ENCODE data around the genes KCNA2 and CHIA.

DNA sequence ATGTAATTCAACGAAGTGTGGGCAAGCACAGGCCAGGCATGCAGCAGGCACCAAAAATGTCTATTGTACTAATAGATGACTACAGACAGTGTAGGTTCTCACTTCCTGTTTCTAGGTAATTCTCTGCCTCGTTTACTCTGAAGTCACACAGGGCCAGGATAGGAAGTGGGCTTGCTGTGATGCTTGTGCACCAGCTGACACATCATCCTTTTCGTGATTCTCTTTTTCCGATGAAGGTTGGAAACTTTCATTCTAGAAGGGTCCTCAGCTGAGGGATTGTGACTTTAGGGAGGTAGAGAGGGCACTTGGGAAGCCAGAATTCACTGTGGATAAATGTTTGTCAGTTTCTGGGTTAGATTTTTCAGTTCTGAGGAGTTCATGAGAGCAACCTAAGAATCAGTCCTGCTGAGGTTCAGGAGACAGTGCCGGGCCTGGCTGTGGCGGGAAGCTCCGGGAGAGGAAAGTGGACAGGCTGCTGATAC lies 4.4 kb upstream of the CSF1 start:
- RAMPAGE, long total RNA: no peak
- RRBS: no CpG with 5 or more reads among the region's 7 CpGs

GRCh38 chr1:109918490-109919140 lies 8.0 kb downstream of the CSF1 start:
- RAMPAGE, long total RNA: no peak
- RRBS: no CpG with 5 or more reads among the region's 11 CpGs

GRCh38 chr1:109923048-109923677 lies 12.5 kb downstream of the CSF1 start:
- RAMPAGE, long total RNA: no peak
- RRBS: no CpG with 5 or more reads among the region's 11 CpGs

DNA sequence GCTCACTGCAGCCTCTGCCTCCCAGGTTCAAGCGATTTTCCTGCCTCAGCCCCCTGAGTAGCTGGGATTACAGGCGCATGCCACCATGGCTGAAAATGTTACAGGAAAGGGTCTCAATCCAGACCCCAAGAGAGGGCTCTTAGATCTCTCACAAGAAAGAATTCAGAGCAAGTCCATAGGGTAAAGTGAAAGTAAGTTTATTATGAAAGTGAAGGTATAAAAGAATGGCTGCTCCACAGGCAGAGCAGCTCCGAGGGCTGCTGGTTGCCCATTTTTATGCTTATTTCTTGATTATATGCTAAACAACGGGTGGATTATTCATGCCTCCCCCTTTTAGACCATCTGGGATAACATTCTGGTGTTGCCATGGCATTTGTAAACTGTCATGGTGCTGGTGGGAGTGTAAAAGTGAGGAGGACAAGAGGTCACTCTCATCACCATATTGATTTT lies 3.4 kb upstream of the STRIP1 start:
- RAMPAGE, long total RNA: no peak
- RRBS: no CpG with 5 or more reads among the region's 4 CpGs

GRCh38 chr1:110043565-110044207 lies 9.3 kb downstream of the STRIP1 start:
- RAMPAGE, long total RNA: no peak
- RRBS: no CpG with 5 or more reads among the region's 10 CpGs

DNA sequence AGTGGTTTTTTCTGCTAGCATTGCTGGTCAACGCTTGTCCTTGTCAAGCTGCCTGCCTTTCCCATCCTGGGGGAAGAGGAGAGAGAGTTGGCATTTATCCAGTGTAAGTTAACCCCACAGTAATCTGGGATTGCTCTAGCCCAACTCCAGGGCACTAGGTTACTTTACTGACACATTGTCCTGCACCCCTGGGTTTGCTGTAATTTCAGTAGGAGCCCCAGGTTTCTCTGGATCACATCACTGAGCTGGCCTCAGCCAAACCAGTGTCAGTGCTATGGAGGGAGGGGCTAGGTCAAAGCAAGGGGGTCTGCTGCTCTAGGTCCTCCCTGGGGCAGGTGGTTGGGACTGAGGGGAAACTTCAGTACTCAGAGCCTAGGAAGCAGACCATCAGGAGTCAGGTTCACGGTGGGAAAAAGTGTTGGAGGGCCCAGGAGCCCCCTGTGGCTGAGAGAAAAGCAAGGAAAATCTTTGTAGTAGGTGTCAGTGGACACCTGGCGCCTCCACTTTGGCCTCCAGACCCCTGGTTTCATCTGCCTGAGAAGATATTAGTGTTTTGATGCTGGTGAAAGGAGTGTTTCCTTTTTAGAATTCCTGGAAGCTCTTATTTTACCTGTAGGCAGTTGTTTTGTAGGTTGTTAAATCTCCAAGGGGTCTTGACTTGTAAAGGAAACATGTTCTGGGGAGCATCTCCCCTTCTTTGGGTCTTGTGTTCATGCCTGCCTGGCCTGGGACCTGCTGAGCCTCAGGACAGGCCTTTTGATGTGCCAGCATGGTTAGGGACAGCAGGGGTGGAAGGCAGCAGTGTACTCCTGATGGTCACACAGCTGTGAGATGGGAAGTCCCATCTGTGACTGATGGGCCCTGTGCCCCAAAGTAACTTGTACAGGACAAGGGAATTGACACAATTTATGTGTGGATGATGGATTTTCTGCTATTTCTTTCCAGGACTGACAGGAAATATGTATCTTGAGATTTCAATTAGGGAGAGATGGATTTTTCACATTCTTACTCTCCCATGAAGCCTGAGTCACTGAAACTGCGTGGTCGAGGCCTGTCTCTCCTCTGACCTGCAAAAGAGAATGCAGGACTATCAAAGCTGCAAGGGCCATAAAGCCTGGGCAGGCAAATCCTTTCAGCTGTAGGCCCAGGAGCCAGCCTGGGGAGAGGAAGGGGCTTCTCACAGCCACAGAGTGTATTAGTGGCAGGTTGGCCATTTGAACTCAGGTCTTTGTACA lies 15.4 kb downstream of the ALX3 start:
- RAMPAGE, long total RNA: no peak
- RRBS: no CpG with 5 or more reads among the region's 5 CpGs

DNA sequence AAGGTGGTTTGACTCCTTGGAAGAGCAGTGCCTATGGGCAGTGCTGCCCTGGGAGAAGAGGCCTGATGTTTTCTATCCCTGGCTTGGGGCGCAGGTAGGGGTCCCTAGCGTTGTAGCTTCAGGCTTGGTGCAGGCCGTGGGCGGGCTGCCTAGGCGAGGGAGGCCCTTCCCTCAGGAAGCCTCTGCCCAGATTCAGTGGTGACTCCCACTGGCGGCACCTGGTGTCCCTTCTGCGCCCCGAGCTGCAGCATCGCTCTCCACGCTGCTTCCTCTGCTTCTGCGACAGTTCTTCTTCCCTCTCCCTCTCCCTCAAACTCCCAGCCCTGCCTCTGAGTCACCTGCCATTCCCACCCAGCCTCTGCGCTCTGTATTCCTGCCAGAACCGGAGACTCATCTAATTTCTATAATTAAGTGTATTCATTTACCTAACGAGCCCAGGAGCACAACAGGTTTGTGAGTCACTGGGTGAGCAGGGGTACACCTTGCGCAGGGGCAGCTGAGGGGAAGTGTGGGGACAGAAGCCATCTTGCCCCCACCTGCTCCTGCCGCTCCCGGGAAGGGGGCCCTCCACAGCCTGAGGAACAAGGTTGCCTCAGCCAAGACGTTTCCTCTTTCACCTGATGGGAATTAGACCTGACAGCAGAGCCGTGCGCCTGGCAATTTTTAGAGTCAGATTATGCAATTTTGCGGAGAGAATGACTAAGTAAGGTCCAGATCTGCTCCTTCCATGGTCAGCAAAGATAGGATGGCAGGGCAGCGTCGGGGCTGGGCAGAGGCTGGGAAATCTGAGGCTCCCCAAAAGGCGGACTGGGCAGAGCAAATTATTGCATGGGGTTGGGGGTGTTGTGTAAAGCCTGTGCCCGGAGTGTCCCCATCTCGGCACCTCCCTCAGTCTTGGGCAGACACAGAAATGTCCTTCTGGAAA lies 19.4 kb downstream of the KCNC4 start:
- RAMPAGE, long total RNA: no peak
- RRBS: no CpG with 5 or more reads among the region's 26 CpGs

DNA sequence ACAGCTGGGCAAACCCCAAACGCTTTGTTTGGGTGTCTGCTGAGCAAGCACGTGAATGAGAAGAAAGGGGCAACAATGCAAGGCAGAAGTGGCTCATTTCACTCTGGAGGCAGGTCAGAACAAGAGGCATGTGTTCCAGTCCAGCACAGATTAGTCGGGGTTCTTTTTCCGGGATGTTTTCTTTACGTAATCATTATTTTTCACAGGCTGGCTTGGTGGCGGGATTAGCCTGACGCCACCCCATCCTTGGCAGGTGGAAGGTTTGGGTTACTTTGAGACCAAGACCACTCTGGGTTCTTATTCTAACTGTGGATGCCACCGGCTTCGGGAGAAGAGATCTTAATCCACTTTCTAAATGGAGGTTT lies 33.7 kb downstream of the KCNC4 start:
- RAMPAGE, long total RNA: no peak
- RRBS: no CpG with 5 or more reads among the region's 9 CpGs

GRCh38 chr1:110336629-110337169 lies 2.5 kb upstream of the RBM15 start:
- RAMPAGE, long total RNA: no peak
- RRBS: no CpG with 5 or more reads among the region's 1 CpG

- RAMPAGE, long total RNA: no peak
- RRBS: 4% methylated on average over 6 of the region's 23 CpGs
Measured at GRCh38 chr1:110337410-110338137, 1.6 kb upstream of the RBM15 start.

DNA sequence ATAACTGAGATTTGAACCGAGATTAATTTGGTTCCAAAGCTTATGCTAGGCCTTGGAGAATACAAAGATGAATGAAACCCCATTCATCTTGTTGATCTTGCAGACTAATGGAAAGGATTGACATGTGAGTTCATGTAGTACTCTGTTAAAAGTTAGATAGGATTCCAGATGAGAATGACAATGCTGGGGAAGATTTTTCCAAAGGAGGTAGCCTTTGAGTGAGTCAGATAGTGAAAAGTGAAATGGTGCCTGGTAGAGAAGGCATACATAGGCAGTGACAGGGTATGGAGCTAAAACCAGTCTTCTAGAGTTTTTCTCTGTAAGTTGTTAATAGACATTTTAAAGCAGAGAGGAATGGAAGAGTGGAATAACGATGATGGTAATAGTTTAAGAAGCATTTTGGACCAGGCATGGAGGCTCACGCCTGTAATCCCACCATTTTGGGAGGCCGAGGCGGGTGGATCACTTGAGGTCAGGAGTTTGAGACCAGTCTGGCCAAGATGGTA lies 22.8 kb downstream of the RBM15 start:
- RAMPAGE, long total RNA: no peak
- RRBS: no CpG with 5 or more reads among the region's 5 CpGs

DNA sequence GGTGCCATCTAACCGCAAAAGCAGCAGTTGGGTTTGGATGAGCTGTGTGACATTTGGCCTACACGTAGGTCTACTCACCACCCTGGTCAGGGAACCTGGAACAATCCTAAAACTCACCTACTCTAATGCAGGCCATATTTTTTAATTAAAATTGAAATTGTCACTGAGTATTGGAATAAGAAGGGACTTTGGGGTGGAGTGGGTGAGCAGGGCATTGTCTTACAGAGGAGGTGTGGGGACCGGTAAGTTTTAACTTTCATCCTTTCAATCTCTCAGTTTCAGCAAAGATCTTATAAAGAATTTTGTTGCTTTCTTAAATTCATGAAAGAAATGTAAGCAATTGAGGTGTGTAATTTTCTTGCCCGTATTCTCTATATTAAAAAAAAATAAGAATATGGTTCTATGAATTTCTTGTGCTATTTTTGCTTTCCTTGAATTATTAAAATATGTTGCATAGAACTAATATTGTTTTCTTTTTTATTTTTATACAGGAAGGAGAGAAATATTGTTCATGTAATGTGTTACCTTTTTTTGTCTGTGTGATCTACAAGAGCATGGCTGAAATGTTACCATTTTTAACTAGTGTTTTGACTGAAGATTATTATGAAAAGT lies 19.1 kb downstream of the SLC16A4 start:
- RAMPAGE, long total RNA: no peak
- RRBS: no CpG with 5 or more reads among the region's 4 CpGs

DNA sequence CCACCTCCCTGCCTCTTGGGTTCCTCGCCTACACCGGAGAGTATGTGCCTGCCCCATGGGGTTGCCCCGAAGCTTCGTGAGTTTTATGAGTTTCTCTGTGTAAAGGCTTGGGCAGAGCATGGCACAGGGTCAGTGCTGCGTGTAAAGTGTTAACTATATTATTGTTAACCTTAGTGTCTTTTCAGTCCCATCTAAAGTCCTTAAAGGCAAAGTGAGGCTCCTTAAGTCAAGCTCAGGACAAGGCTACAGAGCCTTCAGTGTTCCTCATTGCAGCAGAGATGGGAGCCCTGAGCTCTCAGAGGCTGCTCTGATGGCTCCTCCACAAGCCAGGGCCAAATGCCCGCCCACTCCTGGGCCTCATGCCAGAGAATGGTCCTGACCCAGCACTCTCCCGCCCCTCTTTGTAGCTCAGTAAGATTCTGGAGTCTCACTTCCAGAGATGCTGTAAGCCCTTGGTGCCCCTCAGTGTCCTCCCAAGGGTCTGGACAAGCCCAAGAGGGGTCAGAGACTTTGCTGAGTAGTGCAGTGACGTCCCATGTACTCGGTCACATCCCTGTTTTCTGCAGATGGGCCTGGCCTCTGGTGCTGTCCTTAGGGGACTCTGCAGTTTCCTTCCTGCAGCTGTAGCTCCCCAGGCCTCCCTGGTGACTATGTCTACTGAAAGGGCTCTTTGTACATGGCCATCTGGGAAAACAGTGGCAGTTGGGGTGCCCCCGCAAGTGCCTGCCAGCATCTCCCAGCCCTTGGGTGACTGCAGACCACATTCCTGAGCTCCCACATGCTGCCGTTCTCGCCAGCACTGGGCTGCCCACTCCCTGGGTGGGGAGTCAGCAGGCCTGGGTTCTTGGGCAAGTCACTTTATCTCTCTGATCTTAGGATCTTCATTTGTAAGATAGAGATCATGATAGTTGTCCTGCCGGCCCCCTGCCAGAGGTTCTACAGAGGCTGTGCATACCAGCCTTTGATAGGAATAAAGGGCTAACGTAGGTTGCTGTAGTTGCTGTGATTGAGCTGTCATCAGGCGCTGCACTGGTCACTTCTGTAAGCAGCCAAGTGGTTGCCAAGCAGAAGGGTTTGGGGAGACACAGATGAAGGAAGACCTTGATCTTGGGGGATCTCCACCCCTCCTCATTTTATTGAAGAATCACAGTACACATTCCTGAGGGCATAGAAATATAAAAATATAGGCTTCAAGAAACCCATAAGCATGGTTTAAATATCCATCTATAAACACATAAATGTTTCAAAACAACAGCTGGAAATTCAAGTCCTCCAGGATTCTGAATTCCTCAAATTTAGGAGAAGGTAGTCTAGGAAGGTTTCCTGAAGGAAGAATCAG lies 37.5 kb upstream of the KCNA10 start:
- RAMPAGE, long total RNA: no peak
- RRBS: no CpG with 5 or more reads among the region's 15 CpGs

- RAMPAGE, long total RNA: no peak
- RRBS: 4% methylated on average over 10 of the region's 62 CpGs
Measured at GRCh38 chr1:110605772-110606955, at the start of gene KCNA2. Gene KCNA2, minus strand, starts transcription at chr1:110606358.

GRCh38 chr1:110647206-110647849 lies 27.4 kb downstream of the KCNA3 start:
- RAMPAGE, long total RNA: no peak
- RRBS: no CpG with 5 or more reads among the region's 6 CpGs

DNA sequence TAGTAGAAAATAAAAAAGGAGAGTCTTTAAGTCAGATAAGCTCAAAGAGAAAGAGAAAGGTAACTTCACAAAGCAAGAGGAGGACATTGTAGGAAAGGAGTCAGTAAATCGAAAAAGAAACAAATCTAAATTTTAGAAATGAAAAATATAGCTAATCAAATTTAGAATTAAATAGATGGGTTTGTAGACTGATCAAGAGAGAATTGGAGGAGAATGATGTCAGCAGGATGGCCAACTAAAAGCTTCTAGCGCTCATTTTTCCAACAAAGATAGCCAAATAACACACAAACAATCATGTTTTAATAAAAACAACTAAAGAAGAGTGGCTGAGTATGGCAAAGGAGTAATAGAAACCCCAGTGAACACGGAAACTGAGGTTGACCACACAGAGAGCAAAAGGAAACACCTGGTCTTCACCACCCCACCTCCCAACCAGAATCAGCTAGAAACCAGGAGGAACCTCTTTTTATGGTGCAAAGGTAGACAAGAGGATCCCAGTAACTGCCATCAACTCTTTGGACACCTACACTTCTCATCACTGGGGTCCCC lies 85.9 kb upstream of the CD53 start:
- RAMPAGE, long total RNA: no peak
- RRBS: no CpG with 5 or more reads among the region's 3 CpGs

DNA sequence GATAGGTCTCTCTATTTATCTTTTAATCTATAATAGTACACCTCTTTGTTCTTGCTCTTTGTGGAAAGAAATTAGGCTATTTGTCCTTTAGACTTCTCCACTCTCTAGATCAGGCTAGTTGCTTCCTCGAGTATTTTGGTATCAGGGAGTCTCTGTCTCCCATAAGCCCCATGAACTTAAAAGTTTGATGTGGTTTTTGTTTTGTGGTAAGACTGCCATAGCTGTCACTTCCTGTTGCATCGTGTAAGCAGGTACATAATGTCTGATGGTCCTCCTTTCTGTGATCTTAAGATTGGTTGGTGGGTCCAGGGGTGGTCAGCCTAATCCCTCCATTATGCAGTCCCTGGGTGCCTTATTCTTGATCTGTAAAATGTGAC lies 23.1 kb downstream of the CD53 start:
- RAMPAGE, long total RNA: no peak
- RRBS: no CpG with 5 or more reads among the region's 2 CpGs

GRCh38 chr1:111202381-111203362 lies 2.2 kb upstream of the DENND2D start:
- RAMPAGE, long total RNA: no peak
- RRBS: no CpG with 5 or more reads among the region's 2 CpGs

DNA sequence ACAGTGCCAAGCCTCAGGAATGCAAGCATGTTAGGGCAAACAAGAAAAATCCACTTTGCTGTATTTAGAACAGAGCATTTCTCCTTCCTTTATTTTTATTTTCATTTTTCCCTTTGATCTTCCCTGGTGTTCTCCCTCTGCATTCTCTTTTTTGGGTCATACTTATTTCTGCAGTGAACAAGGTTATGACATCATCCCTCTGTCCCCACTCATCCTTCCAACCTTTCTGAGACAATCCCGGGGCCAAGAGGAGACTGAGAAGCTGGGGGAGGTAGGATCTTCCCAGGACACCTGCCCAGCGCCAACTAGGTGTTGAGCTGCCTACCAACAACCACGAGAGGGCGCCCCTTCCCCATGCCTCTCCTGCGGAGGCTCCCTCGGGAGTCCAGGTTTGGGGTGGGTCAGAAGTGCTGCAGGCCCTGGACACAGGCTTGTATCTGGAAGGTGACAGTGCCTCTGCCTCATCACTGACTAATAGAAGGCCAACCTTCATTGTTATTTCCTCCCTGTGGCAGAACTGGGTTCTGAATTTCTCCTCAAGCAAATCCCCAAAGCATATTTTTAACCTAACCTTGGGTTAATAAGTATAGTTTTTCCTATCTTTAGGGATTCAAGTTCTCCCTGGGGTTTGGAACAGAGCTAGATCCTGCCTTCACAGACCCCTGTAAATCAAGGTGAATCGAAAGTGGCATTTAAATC lies 4.7 kb upstream of the CHI3L2 start:
- RAMPAGE, long total RNA: no peak
- RRBS: no CpG with 5 or more reads among the region's 7 CpGs

GRCh38 chr1:111290582-111291030 lies at the start of gene CHIA:
Gene CHIA, plus strand, starts transcription at chr1:111290851.
- RAMPAGE, long total RNA: no peak
- RRBS: no CpG with 5 or more reads among the region's 7 CpGs